Fibroblast of villous mesenchyme (primary cell): ENCODE data around the gene ADGRD2.

GRCh38 chr9:124045462-124045938, 33.9 kb downstream of the LHX2 start:
- CAGE, long polyA plus RNA = no peak

DNA sequence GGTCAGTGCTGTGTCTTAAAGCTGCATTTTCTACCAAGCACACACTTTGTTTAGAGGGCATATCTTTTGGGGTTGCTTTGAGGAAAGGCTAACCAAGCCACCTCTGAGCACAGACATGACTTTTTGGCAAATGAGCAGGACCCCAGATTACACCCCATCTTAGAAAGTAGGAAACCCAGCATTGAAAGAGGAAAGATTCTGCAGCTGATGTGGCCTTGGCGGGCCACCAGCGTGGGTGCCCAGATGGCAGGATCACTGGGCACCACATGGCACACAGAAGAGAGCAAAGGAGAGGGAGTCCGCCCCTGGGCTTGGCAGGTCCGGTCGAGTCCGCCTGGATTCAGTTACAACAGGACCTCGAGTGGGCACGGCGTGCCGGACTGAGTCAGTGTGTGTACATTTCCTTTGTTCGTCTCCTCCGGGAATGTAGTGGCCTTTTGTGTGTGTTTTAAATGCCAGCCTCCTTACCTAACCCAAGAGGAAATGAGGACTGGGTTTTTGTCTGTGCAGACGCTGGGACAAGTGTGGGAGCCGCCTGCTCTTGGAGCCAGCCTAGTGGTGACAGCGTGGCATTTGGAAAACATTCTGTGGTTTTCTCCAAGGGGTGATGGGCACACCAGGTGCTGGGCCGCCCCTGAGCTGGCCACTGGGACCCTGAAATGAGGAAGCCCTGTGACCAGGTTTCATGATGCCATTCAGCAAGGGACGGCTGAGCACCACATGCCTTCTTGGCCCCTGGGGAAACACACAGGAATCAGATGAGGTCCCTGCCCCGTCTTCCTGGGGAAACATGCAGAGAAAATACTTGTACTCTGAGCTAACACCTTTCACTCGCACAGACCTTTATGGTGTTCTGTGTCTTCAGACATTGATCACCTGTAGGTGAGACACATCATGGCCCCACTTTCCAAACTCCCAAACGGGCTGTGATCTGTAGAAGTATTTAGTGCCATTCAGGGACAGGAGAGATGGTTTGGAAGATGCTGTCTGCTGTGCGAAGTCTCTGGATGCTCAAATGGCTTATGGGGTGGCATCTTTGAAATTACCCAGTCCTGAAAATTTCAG, 9.6 kb downstream of the NEK6 start:
- CAGE, long polyA plus RNA = no peak

DNA sequence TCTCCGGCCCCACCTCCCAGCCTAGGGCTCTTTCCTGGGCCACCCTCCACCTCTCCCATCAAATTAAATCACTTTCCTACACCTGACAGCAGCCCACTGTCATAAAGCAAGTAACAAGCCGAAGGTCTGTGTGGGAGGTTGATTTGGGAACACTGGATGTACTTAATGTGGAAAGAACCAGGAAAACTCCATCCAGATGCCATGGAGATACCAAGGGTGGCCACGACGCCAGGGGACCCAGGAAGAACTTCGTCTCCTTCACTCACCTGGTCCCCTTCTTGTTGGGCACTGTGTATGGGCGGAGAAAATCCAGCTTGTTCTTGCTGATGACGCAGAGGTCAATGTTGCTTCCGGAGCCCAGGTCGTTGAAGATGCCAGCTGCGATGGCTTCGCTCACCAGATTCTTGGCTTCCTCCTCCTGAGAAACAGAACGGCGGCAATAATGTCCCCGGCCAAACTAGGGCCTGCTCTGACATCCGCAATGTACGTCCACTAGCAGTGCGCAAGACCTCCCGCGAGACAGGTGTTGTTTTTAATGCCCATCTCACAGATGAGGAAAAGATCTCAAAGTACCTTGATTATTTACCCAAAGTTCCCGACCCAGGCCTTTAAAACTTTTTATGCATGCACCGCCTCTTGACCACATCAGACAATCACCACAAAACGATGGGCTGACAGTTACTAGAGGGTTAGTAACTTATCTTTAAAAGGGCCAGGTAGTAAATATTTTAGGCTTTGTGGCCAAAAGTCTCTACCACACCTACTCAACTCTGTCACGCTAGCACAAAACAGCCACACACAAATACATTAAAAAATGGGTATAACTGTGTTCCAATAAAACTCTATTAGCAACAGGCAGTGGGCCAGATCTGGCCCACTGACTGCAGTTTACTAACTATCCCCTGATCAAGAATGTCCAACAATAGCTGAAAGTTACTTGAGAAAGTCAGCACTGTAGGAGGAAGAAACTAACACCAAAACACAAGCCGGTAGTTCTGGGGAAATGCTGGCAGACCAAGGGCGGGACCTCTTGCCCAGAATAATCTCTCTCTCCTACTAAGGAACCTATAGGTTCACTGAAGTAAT, 58.4 kb downstream of the PSMB7 start:
- CAGE, long polyA plus RNA = no peak

GRCh38 chr9:124384271-124385030, 30.8 kb downstream of the PSMB7 start:
- CAGE, long polyA plus RNA = no peak

- CAGE, long polyA plus RNA = no peak
These were observed at the start of gene ADGRD2 for GRCh38 chr9:124450034-124450688. Gene ADGRD2 (plus strand): TSS chr9:124450451.

GRCh38 chr9:124453277-124454034, 3.2 kb downstream of the ADGRD2 start:
- CAGE, long polyA plus RNA = no peak

DNA sequence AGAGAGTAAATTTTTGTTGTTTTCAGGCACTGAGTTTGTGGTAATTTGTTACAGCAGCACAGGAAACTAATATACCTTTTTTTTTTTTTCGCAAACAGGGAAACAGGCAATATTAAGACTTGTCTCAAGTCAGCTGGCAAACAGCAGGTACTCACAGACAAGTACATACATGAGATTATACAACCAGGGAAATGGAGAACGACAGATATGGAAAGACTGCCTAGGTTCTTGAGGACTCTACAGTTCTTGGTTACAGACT, 49.5 kb upstream of the NR5A1 start:
- CAGE, long polyA plus RNA = no peak

GRCh38 chr9:124734051-124734570, 37.0 kb downstream of the NR6A1 start:
- CAGE, long polyA plus RNA = no peak

GRCh38 chr9:124757519-124758076, 13.5 kb downstream of the NR6A1 start:
- CAGE, long polyA plus RNA = no peak

- CAGE, long polyA plus RNA = no peak
These were observed 19.8 kb downstream of the GOLGA1 start for GRCh38 chr9:124920983-124921683.

GRCh38 chr9:125145121-125145593, 1.8 kb upstream of the SCAI start:
- CAGE, long polyA plus RNA = no peak

GRCh38 chr9:125188499-125189395, 856 bp downstream of the PPP6C start:
- CAGE, long polyA plus RNA = no peak

DNA sequence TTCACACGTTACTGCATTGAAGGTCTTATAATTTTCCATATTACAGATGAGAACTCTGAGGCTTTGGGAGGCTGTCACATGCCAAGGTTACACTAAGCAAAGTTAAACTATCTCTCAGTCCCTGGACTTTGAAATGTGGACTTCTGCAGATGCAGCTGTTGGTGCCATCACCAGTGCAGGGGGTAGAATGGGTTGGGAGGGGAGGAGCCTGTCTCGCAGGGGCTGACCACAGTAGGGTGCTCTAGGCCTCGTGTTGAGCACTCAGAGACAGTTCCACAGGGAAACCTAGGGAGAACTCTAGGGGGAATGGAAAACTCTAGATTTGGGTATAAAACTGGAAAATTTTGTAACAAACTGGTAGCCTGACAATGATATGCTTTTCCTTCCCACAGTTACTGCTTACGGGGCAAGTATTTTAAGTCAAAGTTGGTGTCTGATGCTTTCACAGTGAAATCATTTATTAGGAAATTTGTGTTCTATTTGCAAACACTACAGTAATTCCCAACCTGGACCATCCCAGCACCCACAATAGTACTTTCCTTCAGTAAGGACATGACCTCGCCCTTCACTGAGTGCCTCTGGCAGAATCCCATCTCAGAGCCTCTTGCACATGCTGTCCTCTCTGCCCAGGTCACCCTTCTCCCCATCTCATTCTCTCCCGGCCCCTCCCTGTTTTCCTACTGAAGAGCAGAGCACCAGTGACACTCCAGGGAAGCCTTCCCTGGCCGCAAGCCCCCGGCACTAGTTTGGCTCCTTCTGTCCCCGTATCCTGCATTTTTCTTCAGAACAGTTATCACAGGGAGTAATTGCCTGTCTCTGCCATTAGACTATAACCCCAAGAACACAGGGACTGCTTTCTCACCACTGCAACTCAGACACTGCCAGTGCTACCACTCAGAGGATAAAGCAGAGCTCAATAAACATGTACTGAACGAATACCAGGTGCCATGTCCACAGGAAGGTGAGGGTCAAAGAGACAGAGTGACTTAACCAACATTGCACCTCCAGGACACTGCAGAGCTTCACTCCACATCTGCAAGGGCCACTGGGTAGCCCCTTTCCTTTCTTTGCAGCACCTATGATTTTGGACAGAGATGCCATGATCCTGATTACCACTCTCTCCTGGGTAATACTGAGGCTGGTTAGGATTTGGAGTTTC, 220.5 kb downstream of the MAPKAP1 start:
- CAGE, long polyA plus RNA = no peak

- CAGE, long polyA plus RNA = no peak
These were observed 74.4 kb downstream of the MAPKAP1 start for GRCh38 chr9:125632222-125633480.

DNA sequence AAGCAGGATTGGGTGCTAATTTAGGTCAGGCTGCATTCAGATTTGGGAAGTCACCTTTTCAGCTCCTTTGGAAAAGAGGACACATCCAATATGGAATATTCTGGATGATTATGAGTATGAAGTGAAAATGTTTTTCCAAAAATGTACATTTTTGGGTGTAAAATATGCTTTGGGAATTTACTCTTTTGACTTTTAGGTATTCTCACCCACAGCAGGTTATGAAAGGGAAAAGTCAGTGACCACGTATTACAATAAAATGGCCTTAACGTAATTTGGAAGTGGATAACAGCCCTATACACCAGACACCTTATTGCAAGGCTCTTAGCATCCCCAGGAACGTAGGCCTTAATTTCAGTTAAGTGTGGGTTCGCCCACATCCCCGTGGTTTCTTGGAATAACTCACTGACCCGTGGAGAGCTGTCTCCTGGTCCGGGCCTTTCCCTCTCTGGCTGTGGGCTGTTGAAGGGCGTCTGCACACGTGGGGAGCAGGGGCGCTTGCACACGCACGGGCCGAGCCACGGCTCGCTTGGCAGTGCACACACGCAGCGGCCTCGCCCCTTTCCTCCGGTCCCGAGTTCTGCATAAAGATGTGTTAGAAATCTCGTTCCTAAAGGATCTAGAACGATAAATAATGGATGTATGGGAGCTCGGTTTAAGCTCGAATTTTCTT, 141.8 kb downstream of the PBX3 start:
- CAGE, long polyA plus RNA = no peak

DNA sequence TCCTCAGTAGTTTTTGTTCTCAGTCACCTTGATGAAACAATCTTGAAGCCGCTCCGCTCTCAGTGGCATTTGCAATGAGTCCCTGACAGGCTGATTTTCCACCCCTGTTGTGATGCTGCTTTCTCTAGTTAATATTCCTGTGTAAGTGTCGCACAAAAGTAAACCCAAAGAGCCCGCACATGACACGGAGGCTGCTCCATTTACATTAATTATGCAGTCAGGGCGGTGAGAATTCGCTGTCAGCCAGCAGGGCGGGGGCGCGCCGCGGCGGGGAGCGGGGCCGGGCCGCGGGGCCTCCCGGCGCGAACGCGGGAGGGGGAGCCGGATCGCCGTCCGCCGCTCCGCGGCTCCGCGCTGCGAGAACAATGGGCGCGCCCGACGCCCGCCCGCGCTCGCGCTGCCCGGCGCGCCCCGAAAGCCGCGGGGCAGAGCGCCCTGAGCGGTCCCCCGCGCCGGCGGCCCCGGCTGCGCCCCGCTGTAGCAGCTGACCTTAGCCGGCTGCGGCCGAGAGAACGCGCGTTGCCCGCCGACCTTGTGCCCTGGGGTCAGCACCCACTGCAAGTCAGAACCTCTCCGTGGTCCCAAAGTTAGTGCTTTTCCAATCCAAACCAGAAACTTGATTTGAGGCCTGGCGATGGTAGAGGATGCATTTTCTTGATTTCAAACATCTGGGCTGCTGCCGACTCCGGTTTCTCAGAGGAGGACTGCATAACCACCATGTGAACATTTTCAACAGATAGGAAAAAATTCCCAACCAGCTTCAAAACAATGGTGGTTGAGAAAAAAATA, 142.5 kb downstream of the PBX3 start:
- CAGE, long polyA plus RNA = no peak

- CAGE, long polyA plus RNA = no peak
These were observed 66.3 kb downstream of the MVB12B start for GRCh38 chr9:126392861-126393450.

DNA sequence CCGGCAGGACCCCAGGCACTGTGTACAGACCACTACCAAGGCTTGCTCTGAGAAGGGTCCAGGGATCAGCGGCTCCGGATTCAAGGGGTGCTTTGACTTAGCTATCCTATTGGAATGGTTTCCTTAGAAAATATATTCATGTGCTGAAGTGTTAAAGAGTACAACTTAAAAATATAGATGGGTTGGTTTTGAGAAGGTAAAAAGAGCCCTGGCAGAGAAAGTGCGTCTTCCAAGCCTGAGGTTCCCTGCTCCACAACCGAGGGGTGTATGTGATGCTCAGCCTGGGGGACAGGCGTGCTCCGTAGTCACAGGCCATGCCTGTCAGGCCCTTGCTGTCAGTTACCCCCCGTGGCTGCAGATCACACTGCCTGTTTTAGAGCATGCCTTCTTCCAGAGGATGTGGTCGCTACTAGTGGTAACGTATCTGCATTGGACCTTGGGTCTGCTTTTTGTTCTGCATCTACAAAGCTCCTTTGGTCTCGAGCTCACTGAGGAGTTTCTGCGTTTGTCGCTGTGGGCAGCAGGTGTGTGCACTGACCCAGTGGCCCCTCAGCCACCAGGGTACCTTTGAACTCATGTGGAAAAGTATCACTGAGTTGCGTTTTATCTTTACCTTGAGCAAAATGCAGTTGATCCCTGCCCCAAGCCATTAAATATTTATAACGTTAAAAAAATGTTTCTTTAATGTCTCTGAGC, 142.8 kb downstream of the MVB12B start:
- CAGE, long polyA plus RNA = no peak

- CAGE, long polyA plus RNA = no peak
These were observed 142.7 kb upstream of the LMX1B start for GRCh38 chr9:126471017-126471523.

- CAGE, long polyA plus RNA = no peak
These were observed 88.4 kb upstream of the LMX1B start for GRCh38 chr9:126525356-126525774.